ENCODE results near the genes RAMACL, RPS6KA2 and RNASET2.

- CAGE, long polyA plus RNA, result no peak
- RRBS, result no CpG with 5 or more reads among the region's 12 CpGs
Observed at GRCh38 chr6:166341275-166341866, 974 bp downstream of the SFT2D1 start.

GRCh38 chr6:166360869-166361637 is 18.7 kb upstream of the SFT2D1 start:
- CAGE, long polyA plus RNA, result no peak
- RRBS, result no CpG with 5 or more reads among the region's 7 CpGs

- CAGE, long polyA plus RNA, result no peak
- RRBS, result no CpG with 5 or more reads among the region's 11 CpGs
Observed at GRCh38 chr6:166410339-166411062, 27.8 kb upstream of the MPC1 start.

- CAGE, long polyA plus RNA, result no peak
- RRBS, result 80% methylated on average over 3 of the region's 7 CpGs
Observed at GRCh38 chr6:166512501-166512937, 74.0 kb downstream of the RAMACL start.

DNA sequence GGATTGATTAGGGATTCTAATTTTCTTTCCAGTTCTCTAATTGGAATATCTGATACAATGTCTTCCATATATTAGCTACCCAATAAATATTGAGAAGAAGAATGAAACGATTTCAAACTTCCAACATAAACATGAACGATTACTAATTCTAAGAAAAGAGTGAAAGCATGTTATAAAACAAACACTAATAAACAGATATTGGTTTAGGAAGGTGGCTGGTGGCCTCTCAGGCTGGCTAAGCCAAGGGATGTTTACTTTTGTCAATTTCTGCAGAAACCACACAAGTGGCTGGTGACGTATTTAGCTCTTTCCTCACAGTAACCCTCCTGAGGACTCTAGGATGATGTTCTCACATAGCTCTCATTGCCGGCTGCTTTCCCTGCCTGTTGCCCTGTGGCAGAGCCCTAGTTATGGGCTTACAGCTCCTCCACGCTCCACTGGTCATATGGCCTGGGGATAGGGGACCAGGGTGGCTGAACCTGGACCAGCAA is 14.2 kb downstream of the RAMACL start:
- CAGE, long polyA plus RNA, result no peak
- RRBS, result no CpG with 5 or more reads among the region's 5 CpGs

- CAGE, long polyA plus RNA, result no peak
- RRBS, result no CpG with 5 or more reads among the region's 7 CpGs
Observed at GRCh38 chr6:166586558-166586778, at the start of gene RAMACL. TSS of gene RAMACL (minus strand) at chr6:166586678.

- CAGE, long polyA plus RNA, result no peak
Observed at GRCh38 chr6:166586779-166587107, 265 bp upstream of the RAMACL start.

DNA sequence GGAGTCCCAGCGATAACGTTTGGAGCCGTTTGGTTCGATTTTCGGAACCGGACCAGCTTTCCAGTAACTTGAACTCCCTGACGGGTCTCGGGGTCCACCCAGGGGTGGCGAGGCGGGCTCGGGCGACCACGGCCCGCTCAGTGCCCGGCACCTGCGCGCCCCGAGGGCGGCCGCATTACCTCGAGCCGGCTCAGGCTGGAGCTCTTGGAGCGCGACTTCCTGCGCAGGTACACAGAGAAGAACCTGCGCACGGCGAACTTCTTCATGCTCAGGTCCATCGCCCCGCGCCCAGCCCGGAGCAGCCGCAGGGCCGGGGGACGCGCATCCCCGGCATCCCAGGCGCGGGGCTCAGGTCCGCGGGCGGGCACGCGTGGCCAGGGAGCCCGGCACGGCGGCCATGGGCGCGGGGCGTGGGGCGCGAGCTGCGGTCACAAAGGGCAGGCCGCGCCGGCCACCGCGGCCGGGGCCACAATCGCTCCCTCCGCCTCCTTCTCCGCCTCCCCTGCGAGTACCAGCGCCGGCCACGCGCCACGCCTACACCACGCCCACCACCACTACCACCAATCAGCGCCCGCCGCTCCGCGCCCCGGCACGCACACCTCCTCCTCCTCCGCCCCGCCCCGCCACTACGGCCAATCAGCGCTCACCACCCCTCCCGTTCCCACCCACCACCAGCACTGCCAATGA is at the start of gene RPS6KA2:
Gene RPS6KA2, minus strand, starts transcription at position 510 of the 687 bp plus-strand sequence.
- CAGE, long polyA plus RNA, result no peak
- RRBS, result 2% methylated on average over 58 of the region's 82 CpGs

DNA sequence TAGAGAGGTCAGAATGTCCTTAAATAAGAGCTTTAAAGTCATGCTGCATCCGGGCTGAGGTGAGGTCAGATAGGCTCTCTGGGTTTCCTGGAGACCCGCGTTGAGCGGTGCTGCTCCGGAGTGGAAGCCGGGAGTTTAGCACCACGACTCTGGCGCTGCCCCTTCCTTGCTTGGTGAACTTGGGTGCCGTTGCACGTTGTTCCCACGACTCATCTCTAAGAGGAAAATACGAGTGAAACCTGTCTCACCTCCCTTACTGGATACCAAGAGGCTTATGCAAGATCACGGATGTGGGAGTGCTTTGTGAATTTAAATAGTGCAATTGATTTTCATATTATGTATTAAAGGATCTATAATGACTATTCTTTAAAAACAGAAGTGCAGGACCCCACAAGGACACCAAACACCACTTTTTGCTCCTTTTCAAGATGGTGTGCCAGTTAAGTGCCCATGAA is 1.5 kb upstream of the RPS6KA2 start:
- CAGE, long polyA plus RNA, result no peak
- RRBS, result 6% methylated on average over 5 of the region's 13 CpGs

GRCh38 chr6:166692801-166693320 is 65.8 kb upstream of the RPS6KA2 start:
- CAGE, long polyA plus RNA, result no peak
- RRBS, result no CpG with 5 or more reads among the region's 12 CpGs

GRCh38 chr6:166955868-166956880 is at the start of gene RNASET2:
TSS of gene RNASET2 (minus strand) at chr6:166956550.
- CAGE, long polyA plus RNA, result start-site peak on the minus strand at chr6:166956533-166956615, 327 and 88 reads in 2 replicates
- RRBS, result 2% methylated on average over 47 of the region's 107 CpGs

- CAGE, long polyA plus RNA, result no peak
- RRBS, result no CpG with 5 or more reads among the region's 29 CpGs
Observed at GRCh38 chr6:167113736-167115051, 8.7 kb upstream of the CCR6 start.

GRCh38 chr6:167120217-167121089 is 2.4 kb upstream of the CCR6 start:
- CAGE, long polyA plus RNA, result no peak
- RRBS, result no CpG with 5 or more reads among the region's 6 CpGs

- CAGE, long polyA plus RNA, result no peak
- RRBS, result no CpG with 5 or more reads among the region's 10 CpGs
Observed at GRCh38 chr6:167140950-167141737, 16.6 kb downstream of the GPR31 start.

GRCh38 chr6:167268589-167269461 is 22.3 kb upstream of the UNC93A start:
- CAGE, long polyA plus RNA, result no peak
- RRBS, result no CpG with 5 or more reads among the region's 21 CpGs

- CAGE, long polyA plus RNA, result no peak
- RRBS, result no CpG with 5 or more reads among the region's 20 CpGs
Observed at GRCh38 chr6:167284876-167285604, 6.1 kb upstream of the UNC93A start.

- CAGE, long polyA plus RNA, result no peak
- RRBS, result no CpG with 5 or more reads among the region's 25 CpGs
Observed at GRCh38 chr6:167421179-167421696, 96.4 kb downstream of the TTLL2 start.

GRCh38 chr6:167492053-167492442 is 167.2 kb downstream of the TTLL2 start:
- CAGE, long polyA plus RNA, result no peak
- RRBS, result no CpG with 5 or more reads among the region's 14 CpGs

DNA sequence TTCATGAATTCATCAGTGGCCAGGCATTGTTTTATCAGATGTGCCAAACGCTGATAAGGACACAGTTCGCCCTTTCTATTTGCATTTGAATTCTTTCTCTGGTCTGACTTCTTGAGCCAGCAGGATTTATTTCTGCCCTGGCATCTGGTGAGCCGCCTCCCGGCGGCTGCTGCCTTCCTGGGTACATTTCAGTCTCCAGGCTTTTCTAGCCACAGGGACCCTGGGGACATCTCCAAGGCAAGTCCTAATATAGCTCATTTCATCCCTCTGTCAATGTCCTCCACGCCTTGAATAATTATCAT is 170.9 kb downstream of the TTLL2 start:
- CAGE, long polyA plus RNA, result no peak
- RRBS, result no CpG with 5 or more reads among the region's 6 CpGs

- CAGE, long polyA plus RNA, result no peak
- RRBS, result no CpG with 5 or more reads among the region's 9 CpGs
Observed at GRCh38 chr6:167559616-167560165, 234.8 kb downstream of the TTLL2 start.

All from AG04450 (cell line).